Suprapubic skin (tissue), 4 donors: ENCODE measurements around a stretch of chr17.

DNA sequence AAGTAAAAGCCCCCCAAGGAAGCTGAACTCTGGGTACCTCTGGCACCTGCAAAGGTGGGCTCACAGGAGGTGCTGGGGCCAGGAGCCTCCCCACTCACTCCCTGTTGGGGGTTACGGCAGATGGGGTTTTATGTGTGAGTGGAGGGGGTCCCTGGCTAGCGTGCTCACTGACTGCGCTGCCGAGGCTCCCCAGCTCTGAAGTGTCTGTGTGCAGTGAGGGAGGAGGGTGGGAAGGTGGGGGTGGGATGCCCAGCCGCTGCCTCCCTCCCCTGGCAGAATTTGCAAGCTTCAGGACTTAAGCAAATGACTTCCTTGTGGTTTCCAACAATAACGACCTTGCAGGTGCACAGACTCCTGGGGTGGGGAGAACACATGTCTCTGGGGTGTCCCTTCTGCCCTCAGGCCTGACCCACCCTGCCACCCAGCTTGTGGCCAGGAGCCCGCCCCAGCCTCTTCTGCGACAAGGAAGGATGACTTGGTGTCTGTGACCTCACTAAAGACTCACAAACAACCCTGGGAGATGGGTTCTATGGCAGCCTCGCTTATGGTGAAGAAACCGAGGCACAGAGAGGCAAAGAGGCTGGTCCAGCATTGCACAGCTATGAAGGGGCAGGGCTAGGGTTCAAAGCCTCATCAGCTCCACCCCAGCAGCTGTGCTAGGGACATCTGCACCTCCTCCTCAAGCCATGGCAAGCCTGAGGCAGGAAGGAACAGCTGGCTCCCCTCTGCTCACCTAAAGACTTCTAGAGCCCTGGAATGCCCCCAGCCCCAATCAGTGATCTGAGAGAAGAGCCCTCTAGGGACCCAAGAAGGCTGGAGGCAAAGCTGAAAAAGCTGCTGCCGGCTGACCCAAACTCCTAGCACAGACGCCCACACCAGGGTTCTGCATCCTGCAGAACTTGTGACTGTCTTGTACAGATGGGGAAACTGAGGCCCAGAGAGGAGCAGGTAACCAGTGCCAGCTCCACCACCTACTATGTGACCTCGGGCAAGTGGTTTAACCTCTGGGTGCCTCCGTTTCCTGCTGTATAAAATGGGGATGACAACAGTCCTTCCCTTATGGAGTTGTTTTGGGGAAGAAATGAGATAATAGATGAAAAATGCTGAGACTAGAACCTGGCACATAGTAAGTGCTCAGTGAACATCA, 2.6 kb downstream of the ATP2A3 start:
- PRO-cap: no peak
- RAMPAGE, long total RNA, 4 experiments: no peak in any of the 4 experiments

DNA sequence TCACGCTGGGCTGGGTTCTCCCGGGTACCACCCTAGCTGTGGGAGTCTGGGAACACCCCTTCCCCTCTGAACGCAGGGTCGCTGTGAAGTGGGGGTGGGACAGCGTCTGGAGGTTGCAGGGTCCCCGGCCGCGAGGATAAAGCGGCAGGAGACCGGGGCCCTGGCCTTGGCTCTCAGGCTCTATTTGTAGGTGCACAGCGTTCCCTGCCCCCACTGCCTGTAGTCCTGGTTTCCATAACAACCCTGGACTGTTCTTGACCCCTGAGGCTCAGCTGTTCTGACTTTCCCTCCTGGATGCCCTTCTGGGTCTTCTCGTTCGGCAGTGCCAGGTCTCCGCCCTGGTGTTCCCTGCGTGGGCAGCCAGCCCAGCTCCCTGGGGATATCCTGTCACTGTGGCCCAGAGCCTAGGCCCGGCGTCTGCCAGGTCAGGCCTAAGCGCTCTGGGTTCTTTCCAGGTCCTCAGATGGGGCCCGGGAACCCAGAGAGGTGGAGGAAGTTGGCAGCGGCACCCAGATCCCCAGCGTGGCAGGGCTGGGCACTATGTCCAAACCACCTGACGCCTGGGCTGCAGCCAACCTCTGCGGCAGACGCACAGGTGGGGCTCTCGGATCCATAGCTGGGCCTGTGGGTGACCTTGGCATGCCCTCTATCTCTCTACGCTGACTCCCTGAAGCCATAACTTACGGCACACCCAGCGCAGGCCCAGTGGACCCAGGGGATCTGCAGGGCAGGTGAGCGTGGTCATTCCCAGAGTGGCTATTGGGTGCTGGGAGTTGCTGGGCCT, 12.4 kb upstream of the ATP2A3 start:
- PRO-cap: no peak
- RAMPAGE, long total RNA, 4 experiments: no peak in any of the 4 experiments

DNA sequence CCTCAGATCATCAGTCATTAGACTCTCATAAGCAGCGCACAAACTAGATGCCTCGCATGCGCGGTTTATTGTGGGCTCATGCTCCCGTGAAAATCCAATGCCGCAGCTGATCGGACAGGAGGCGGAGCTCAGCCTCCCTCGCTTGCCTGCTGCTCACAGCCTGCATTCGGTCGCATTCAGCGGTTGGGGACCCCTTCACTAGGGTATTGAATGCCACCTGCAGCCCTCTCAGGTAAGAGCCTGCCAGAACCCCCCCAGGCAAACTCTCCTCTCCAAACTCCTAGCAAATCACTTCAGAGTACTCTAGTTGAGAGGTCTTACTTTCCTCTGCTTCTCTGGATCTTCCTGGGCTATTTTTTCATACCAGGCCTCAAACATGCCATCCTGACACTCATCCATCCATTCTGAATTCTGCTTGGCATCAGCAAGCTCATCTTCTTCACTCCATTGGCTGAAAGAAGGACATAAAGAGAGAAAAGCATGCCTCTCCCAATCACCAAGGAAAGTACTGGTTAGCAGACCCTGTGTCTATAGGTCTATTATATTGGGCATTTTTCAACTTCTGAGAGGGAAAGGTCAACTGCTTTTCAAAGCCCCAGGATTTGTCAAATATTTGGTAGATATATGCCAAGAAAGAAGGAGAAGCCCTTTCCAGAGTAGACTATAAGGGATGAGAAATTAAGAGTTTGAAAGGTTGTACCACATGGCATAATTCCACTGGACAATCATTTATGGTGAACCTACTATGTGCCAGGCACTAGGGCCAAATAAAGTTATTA, 86.7 kb downstream of the ZZEF1 start:
- PRO-cap: no peak
- RAMPAGE, long total RNA, 4 experiments: no peak in any of the 4 experiments

DNA sequence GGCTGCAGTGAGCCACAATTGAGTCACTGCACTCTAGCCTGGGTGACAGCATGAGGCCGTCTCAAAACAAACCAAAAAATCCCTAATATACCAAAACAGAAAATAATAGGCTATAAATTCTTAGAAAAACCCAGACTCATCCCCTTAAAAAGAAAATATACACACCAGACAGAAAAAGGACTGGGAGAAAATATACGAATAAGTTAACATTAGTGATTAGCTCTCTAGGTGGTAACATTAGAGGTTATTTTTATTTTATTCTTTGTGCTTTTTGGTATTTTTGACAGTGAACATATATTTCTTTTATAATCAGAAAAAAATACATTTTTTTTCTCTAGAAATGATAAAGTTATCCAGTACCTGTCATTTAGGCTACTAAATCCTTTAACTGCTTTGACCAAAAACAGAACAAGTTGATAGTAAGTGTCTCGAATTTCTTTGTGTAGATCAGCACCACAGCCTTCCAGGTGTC, 84.0 kb downstream of the ZZEF1 start:
- PRO-cap: no peak
- RAMPAGE, long total RNA, 4 experiments: no peak in any of the 4 experiments

DNA sequence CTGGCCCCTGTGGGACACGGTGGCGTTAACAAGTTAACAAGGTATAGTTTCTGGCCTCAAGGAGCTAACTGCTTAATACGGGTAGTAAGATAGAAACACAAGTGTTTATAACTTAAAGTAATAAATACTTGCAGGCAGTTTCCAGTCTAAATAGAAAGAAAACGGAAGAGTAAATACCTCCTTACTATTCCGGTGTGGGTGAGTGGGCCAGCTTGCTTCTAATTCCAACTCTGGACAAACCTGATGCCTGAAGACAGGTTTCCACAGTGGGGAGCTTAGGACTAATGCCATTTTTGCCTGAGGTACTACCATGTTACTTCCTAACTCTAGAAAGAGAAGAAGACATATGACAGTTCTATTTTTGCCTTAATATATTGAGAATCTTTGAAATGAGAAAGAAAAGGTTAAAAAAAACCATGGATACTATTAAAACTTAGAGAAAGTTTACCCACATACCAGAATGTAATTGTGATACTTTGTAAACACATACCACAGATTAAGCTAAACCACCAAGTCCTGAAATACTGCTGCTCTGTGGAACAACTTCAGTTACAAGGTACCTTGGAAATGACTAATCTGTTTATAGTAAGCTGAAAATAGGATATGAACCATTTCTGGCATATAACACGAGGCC, 70.3 kb downstream of the ZZEF1 start:
- PRO-cap: no peak
- RAMPAGE, long total RNA, 4 experiments: no peak in any of the 4 experiments

DNA sequence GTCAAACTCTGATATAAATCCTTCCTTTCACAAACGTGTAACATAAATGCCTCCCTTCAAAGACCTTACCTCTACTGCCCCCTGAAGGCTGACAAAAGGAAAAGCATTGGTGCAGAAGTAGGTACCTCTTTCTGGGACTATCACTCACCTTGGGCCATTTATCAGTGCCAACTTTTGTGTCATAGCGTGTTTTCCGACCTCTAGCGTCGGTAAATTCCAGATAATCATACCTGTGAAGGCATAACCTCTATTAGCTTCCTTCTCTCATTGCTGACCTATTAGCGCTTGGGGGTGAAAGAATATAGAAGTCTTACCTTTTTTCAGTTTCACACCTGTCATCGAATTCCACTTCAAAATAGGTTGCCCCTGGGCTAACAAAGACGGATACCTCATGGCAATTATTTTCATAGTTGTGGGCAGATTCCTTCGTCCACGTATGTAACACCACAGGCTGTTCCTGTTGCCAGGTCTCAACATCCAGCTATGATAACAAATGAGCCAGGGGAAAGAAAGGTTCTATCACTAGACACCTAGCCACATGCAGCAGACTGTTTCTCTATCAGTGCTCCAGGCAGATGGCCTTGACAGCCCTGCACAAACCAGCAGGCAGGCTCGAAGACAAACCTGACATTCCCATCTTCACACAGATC, 67.8 kb downstream of the ZZEF1 start:
- PRO-cap: no peak
- RAMPAGE, long total RNA, 4 experiments: no peak in any of the 4 experiments

GRCh38 chr17:4100785-4101884, 41.7 kb downstream of the ZZEF1 start:
- PRO-cap: no peak
- RAMPAGE, long total RNA, 4 experiments: no peak in any of the 4 experiments

GRCh38 chr17:4136376-4136815, 6.4 kb downstream of the ZZEF1 start:
- PRO-cap: no peak
- RAMPAGE, long total RNA, 4 experiments: no peak in any of the 4 experiments

DNA sequence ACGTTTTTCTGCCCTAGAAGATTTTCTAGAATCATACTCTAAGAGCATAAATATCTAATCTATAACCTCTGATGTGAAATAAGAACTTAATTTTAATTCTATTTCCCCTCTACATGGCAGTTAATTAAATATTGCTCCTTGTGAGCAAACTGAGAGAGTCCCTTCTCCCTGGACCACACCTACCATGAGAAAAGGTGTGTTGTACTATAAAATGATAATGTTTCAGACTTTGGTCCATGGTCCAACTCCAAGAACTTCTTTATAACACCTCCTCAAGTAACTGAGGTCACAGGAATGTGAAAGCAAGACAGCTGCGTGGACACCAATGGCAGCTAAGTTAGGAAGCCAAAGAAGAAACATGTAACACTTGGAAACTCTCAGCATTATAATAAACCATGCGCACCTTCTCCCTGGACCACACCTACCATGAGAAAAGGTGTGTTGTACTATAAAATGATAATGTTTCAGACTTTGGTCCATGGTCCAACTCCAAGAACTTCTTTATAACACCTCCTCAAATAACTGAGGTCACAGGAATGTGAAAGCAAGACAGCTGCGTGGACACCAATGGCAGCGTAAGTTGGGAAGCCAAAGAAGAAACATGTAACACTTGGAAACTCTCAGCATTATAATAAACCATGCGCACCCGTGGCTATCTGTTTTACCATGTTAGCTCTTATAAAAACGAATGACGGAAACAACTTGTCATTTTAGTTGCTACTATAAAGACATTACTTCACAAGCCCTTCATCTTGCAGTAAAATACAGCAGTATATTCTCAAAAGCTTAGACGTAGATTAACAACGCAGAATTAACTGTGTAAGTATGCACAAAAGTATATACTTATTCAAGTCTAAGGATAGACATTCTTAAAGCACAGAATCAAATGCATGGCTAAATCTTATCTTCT, 3.8 kb downstream of the ZZEF1 start:
- PRO-cap: no peak
- RAMPAGE, long total RNA, 4 experiments: no peak in any of the 4 experiments

- PRO-cap: no peak
- RAMPAGE, long total RNA, 4 experiments: no peak in any of the 4 experiments
These were observed 38.3 kb upstream of the ANKFY1 start for GRCh38 chr17:4301816-4302768.

DNA sequence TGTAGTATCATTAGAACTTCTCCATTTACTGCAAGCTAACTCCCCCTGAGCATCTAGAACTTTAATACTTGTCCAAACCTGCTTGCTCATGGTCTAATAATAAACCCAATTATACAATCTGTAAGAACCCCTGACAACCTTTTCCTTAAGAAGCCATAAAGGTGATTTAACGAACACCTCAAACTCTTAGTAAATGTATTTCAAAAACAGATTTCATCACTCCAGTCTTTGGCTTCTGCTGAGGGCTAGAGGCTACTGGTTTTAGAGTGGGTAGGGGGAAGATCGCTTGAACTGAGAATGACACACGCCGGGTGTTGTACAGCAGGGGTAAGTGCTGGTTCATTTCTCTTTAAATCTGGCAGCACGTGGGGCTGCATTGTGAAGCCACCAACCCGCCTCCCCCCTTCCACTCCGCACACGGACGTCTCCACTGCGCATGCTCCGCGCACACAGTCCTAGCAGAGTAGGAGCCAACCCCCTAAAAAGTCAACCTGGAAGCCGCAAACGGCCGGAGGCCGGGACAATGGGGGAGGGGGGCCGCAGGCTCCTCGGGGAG, 1.5 kb downstream of the UBE2G1 start:
- PRO-cap: unidirectional peak, plus-strand start at position 503 of the sequence
- RAMPAGE, long total RNA, 4 experiments: no peak in any of the 4 experiments

DNA sequence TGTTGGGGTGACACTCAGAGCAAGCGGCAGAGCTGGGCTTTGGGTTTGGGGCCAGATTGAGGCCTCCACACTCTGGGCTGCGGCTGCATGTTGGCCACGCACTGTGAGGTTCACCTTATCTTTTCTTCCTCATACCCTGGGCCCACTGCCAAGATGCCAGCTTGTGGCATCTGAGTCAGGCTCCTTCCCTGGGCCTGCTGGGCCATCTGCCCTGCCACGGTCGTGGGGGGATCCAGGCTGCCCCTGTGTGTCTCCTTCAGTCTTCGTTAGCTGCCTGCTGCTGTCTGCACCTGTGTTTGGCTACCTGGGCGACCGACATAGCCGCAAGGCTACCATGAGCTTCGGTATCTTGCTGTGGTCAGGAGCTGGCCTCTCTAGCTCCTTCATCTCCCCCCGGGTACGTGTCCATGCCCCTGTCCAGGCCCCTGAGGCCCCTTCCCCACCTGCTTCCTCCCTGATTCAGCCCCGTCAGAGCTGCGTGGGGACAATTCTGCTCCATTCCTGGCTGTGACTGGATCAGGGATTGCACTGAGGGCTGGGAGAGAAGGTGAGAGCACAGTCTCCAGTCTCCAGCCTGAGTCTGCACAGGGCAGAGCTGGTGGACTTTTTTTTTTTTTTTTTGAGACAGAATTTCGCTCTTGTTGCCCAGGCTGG, 11.2 kb downstream of the SPNS3 start:
- PRO-cap: no peak
- RAMPAGE, long total RNA, 4 experiments: no peak in any of the 4 experiments

DNA sequence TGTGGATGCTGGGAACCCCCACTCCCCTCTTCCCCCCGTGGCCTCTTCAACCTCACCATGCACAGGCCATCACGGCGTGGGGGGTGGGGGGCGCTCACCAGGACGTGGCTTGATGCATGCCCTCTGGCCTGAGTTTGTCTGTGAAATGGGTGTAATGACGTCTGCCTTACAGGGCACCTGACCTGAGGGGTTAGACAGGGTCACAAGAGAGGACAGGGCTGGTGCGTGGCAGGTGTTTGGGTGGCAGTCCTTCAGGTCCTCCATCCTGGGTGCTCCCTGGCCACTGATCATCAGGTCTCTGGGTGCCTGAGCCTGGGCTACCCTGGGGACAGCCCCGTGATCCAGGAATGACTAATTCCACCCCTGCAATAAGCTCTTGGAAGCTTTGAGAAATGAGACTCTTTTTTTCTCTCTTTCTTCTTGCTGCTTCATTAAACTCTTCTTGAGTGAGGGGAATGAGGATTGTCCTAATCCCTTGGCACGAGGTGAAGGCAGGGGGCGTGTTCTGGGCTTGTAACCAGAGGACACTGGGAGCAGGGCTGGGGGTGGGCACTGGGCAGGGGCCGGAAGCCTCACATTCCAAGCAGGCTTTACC, 21.5 kb upstream of the SPNS2 start:
- PRO-cap: no peak
- RAMPAGE, long total RNA, 4 experiments: no peak in any of the 4 experiments

DNA sequence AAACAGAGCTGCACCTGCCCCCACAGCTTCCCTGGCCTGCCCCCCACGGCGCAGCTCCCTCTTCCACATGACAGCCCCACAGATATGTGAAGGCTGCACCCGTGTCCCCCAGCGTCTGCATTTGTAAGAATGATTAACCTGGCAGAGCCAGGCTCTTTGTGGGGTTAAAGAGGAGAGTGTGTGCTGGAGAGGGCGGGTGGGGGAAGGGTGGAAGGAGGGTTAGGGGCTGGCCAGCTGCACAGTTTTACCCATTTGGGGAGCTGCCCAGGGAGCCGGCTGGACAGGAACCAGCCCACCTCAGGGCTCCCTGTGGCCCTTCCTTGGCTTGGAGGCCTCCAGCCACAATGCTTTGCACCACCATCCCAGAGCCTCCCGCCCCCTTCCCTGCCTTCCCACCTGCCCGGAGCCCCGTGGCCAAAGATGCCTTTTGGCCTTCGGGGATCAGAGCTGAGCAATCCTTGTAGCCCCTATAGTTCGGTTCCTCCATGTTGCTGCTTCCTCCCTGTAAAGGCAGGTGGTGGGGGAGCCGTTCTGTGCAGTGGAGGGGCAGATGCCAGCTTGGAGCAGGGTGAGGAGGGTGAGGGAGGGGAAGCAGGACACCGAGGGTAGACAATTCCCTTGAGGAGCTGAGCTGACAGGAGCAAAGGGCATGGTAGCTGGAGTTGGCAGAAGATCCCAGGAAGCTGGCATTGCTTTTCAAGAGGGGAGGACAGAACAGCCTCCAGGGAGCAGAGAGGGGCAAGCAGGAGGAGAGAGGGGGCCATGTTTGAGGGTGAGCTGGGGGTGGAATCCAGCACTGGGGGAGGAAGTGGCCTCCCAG, 18.0 kb upstream of the SPNS2 start:
- PRO-cap: no peak
- RAMPAGE, long total RNA, 4 experiments: no peak in any of the 4 experiments

GRCh38 chr17:4500960-4501653, 2.4 kb downstream of the SPNS2 start:
- PRO-cap: no peak
- RAMPAGE, long total RNA, 4 experiments: no peak in any of the 4 experiments

GRCh38 chr17:4576599-4577320, 7.6 kb upstream of the SMTNL2 start:
- PRO-cap: no peak
- RAMPAGE, long total RNA, 4 experiments: no peak in any of the 4 experiments

DNA sequence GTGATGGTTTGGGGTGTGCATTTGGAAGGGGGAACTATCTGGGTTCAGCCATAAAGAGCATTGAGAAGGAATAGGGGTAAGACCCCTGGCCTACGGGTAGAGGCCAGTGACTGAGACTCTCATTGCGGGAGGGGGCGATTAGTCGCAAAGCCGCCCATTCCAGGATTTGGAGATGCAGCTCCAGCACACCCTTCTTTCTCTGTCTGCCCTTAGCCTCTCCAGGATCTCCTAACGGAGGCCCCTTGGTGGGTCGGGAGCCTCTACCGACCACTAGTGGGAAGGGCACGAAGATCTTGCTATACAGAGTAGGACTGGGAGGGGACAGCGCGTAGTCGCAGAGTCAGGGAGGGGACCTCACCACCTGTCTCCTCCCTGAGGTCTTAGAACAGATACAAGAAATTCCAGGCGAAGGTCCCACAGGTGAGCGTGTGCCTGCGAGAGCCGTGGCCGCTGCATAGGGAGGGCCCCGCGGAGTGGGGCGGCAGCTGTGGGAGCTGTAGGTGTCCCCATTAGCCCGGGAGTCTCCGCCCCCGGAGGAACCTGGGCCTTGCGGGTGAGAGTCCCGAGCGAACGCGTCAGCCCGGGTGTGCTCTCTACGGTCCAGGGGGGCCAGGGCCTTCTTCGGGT, 537 bp upstream of the SMTNL2 start:
- PRO-cap: no peak
- RAMPAGE, long total RNA, 4 experiments: no peak in any of the 4 experiments

DNA sequence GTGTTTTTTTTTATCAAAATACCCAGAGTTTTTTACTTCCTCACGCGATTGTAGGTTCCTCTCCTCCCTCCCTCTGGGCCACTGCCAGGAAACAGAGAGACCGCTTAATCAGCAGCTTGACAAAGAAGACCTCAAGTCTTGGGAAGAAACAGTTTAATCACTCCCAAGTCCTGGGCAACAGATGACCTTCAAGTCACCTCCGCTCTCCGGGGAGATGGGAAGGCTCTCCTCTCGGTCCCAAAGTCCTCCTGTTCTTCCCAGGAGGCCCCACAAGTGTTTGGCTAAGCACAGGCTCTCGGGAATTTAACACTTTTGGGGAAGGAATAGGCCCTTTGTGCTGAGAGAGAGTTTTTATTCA, 23.5 kb downstream of the SMTNL2 start:
- PRO-cap: no peak
- RAMPAGE, long total RNA, 4 experiments: no peak in any of the 4 experiments

DNA sequence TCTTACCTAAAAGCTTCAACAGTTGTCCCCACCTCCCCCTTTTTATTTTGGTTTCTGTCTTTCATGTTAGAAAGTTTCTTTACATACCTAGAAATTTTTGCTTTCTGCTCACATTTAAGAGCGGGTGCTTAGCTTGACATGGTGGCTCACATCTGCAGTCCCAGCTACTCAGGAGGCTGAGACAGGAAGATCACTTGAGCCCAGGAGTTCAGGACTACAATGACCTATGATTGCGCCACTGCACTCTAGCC, 3.3 kb upstream of the MED11 start:
- PRO-cap: no peak
- RAMPAGE, long total RNA, 4 experiments: no peak in any of the 4 experiments

DNA sequence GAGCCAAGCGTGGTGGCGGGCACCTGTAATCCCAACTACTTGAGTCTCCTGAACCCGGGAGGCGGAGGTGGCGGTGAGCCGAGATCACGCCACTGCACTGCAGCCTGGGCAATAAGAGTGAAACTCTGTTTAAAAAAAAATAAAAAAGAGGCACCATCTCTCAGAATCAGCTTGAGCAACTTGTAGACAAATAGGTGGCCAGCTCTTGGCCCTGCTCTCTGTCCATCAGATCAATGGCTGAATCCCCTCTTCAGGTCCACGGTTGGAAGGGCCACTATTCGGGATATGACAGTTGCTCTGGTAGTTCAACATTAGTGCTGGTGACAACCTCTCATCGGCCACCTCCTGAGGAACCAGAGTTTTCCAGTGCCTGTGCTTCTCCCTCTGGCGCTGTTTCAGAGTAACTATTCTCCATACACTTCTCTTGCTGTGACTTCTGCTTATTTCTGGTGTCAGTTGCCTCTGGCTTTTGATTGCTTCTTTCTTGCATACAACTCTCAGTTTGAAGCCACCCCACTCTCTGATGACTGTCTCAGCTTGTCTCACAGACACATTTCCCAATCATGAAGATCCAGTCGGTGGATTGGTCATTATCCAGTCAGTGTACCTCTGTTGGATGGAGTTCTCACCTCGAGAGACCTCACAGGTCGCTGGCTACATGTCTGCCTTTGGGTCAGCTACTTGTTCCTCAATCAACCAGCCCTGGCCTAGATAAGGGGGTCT, 3.5 kb upstream of the TM4SF5 start:
- PRO-cap: no peak
- RAMPAGE, long total RNA, 4 experiments: no peak in any of the 4 experiments